A172 (cell line): Measurements from ENCODE around the gene CFAP54.

GRCh38 chr12:95623407-95623965, 72.2 kb upstream of the USP44 start:
- RAMPAGE, long total RNA: no peak

- RAMPAGE, long total RNA: no peak
Observed at GRCh38 chr12:95706932-95707802, 83.4 kb downstream of the NTN4 start.

DNA sequence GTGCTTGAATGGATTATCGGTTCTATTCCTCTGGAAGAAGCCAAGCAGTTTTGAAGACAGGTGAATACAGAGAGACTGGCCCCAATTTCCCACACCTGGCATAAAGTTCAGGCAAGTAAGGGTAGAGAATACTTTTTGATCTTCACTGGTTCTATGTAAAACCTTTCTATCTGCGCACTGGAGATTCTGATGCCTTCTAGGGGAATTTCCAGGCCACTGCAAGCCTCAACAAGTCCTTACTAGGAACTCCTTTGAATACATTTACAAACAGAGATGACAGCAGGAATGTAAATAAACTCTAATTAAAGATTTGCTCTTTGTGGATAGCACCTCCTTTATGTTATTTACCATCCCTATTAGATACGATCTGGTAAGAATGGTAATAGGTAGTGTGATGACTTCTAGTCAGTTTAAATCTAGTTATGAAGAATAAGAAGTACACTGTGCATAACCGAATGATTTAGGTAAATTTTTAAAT, 69.2 kb downstream of the NTN4 start:
- RAMPAGE, long total RNA: no peak

- RAMPAGE, long total RNA: no peak
Observed at GRCh38 chr12:95763742-95764397, 26.7 kb downstream of the NTN4 start.

DNA sequence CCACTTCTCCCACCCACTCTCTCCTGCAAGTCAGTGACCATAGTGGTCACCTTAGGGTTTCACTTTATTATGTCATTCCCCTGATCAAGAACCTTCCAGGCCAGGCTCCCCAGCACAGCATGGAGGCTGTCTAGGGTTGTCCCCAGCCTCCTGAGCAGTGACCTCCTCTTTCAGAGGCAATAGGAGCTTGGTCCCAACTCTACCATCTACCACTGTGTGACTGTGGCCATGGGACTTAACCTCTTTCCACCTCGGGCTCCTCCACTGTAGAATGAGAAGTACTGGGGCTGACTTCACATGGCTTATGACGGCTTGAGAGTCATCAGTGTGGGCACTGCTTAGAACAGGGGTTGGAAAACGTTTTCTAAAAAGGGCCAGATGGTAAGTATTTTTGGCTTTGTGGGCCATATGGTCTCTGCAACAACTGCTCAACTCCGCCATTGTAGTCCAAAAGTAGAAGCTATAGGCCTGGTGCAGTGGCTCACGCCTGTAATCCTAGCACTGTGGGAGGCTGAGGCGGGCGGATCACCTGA, 69.1 kb upstream of the LTA4H start:
- RAMPAGE, long total RNA: no peak

GRCh38 chr12:96194804-96195003, 529 bp downstream of the ELK3 start:
- RAMPAGE, long total RNA: no peak

DNA sequence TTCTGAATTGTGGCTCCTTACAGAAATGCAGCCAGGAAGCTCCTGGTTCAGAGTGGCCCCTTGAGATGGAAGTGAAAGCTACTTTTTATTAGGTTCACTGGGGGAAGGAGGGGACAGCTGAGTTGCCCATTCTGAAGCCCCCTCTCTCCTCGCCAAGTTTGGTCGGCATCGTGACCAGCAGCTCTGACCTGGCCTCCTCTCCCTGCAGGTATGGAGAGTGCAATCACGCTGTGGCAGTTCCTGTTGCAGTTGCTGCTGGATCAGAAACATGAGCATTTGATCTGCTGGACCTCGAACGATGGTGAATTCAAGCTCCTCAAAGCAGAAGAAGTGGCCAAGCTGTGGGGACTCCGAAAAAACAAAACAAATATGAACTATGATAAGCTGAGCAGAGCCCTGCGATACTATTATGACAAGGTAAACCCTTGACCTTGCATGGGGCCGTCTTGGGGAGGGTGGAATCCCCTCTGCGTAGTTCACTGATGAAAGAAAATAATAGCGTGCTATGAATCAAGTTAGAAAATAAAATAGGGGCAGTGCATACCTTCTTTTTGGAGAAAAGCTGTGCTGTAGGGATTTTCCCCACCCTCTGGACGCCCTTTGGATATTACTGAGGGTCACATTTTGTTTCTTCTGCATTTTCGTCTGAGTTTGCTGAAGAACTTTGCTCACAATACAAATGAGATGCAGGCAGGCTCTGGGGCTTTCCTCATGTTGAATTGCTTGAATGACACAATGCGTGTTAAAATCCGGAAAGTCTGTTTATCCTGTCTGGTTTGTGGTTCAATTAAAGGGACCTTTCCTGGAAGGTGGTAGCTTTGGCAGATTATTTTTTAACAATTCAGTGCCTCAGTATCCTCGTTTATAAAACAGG, 29.4 kb downstream of the ELK3 start:
- RAMPAGE, long total RNA: no peak

GRCh38 chr12:96242354-96243313, 48.5 kb downstream of the ELK3 start:
- RAMPAGE, long total RNA: no peak

DNA sequence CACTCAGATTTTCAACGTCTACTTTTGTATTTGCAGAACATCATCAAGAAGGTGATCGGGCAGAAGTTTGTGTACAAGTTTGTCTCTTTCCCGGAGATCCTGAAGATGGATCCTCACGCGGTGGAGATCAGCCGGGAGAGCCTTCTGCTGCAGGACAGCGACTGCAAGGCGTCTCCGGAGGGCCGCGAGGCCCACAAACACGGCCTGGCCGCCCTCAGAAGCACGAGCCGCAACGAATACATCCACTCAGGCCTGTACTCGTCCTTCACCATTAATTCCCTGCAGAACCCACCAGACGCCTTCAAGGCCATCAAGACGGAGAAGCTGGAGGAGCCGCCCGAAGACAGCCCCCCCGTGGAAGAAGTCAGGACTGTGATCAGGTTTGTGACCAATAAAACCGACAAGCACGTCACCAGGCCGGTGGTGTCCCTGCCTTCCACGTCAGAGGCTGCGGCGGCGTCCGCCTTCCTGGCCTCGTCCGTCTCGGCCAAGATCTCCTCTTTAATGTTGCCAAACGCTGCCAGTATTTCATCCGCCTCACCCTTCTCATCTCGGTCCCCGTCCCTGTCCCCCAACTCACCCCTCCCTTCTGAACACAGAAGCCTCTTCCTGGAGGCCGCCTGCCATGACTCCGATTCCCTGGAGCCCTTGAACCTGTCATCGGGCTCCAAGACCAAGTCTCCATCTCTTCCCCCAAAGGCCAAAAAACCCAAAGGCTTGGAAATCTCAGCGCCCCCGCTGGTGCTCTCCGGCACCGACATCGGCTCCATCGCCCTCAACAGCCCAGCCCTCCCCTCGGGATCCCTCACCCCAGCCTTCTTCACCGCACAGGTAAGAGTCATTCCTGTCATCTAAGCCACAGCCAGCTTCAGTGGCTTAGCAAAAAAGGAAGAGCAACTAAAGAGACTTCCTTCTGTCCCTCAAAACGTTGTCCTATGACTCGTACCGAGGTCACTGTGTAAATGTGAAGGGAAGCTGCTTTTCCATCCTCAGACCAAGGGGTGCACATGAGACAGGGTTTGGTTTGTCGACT, 53.0 kb downstream of the ELK3 start:
- RAMPAGE, long total RNA: no peak

- RAMPAGE, long total RNA: no peak
Observed at GRCh38 chr12:96279488-96280286, 85.5 kb downstream of the ELK3 start.

- RAMPAGE, long total RNA: no peak
Observed at GRCh38 chr12:96313137-96313689, 87.0 kb downstream of the CDK17 start.

- RAMPAGE, long total RNA: no peak
Observed at GRCh38 chr12:96374808-96375892, 25.1 kb downstream of the CDK17 start.

DNA sequence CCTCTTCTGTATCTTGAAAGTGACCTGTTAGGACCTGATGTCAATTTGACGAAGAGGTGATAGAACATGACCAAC, 1.6 kb downstream of the CDK17 start:
- RAMPAGE, long total RNA: no peak

DNA sequence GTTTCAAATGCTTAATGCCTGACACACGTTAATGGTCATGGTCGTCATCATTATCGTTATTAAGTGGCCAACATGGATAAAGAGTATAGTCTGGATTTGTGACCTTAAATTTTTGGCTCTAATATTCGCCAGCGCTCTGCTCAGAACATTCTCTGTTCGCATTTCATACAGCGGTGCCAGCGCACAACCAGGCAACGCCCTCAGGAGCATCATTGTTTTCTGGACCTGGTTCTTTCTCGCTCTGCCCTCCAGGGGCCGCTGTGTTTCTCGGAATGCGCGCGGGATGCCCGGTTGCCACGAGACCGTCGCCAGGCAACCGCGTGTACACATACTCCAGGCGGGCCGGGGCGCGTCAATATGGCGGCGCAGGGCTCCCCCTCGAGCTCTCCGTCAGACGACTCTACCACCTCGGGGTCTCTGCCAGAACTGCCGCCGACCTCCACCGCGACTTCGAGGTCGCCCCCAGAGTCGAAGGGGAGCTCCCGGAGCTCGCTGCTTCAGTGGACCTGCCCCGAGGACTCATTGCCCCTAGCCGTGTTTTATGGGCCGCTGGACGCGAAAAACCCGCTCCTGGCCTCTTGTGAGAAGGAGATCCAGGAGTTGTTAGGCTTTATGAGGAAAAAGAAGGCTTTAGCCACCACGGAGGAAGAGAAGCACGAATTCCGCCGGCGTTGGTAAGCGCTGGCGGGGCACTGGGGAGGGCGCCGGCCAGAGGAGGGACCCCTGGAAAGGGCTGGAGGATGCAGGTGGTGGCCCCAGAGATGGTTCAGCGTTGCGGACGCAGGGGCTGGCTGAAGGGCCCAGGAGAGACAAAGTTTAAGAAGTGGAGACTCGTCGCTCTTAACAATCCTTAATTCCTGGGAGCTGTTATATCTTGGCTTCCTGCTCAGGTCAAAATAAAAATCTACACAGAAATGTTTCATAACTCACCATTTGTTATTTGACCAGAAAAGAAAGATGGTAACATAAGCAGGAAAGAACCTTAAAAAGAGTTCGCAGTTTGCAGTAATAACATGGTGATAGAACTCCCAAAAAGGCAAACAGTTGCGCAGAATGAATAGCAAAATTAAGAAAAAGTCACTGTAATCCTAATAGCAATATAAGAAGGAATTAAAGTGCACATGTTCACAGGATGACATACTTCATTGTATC, at the start of gene CFAP54:
CFAP54 (plus strand) TSS at position 325 of the 1,152 bp plus-strand sequence.
- RAMPAGE, long total RNA: start-site peak on the plus strand centred at position 332 of the sequence, 27 bp wide, 80 and 131 reads in 2 replicates

DNA sequence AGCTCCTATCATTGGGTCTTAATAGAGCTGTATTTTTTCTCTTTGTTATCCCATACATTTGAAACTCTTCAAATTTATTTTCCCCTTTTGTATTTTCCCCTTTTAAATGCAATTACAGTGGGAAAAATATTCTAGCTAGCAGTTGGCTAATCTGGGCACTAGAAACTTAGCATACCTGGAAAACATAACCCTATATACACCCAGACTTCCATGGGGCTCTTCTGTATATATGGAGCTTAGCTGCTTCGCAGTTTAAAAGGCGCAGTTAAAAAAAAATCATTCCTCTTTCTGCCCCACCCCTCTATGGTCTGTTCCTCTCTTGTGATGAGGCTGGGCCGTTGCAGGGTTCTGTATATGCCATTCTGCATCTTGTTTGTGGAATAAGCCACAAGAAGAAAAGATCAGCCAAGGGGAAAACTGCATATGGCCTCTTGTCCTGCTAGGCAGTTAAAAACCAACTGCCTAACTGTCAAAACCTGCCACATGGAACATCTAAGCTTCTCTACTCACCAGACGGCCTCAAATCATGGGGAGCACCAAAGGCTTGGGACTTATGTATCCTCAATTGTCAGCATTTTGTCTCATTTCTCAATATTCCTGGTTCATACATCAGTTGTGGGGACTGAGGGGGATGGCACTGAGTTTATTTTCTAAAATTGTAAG, 117.9 kb downstream of the NEDD1 start:
- RAMPAGE, long total RNA: no peak

- RAMPAGE, long total RNA: no peak
Observed at GRCh38 chr12:97168723-97169214, 261.7 kb downstream of the NEDD1 start.

DNA sequence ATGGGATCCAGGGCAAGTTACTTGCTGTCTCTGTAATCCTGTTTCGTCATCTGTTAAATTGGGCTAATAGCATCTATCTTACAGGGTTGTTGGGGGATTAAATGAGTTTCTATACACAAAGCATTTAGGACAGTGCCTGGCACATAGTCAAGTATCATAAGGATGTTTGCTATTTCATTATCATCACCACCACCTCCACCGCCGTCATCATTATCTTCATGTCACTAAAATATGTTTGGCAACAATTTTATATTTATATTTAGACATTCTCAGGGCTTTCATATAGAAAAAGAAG, 583.3 kb downstream of the NEDD1 start:
- RAMPAGE, long total RNA: no peak

DNA sequence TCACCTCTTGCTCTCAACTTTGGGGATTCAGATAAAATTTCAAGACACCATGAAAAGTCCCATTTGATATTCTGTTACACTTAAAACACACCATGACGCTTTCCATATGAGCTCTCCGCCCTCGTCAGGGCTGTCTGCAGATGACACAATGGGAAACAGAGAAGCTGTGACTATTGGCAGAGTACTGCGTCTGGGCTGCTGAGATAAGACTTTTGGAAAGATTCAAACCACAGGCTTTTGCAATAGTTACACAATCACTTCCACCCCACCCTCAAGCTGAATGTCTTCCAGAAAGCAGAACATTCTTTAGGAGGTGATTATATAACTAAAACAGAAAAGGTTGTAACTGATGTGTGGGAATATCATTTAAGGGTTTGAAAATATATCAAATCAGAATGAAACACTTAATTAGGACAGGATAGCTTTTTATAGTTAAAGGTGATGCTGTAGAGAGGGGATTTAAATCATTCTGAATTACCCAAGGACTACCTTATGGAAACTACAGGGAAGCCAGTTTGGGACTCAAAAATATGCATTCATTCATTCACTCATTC, 75.3 kb upstream of the TMPO start:
- RAMPAGE, long total RNA: no peak

DNA sequence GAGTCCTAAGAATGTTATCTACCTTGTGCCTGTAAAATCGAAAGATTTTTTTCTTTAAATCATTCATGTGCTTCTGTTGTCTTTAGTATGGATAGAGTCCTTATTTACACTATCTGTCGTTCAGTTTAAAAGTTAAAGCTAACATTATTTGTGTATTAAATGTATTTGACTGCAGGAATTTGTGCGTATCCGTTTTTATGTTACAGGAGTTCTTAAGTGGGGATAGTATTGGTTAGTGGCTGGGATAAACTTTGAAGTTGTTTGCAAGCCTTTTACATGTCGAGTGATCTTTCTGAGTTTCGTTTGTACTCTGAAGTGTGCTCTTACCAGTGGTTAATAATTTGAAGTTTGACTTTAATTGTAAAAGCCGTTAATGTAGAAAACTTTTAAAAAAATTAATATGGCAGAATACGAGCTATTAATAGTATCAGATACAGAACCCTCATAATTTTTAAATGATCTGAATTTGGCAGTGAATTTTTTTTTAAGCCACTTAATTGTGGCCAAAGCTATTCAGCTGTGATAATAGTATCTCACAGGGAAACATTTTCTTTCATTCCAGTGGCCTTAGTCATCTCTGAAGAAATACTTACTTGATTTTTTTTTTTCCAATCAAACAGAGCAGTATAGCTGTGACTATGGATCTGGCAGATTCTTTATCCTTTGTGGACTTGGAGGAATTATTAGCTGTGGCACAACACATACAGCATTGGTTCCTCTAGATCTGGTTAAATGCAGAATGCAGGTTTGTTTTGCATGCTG, 1.5 kb downstream of the SLC25A3 start:
- RAMPAGE, long total RNA: no peak

GRCh38 chr12:98745592-98746476, 100.7 kb downstream of the APAF1 start:
- RAMPAGE, long total RNA: no peak